Cytotoxic T cell (primary cell): ENCODE results near the genes APOL1 and EIF3D.

GRCh38 chr22:36052441-36052994 lies 23.9 kb upstream of the RBFOX2 start:
- PRO-cap, 2 experiments, result no peak in any of the 2 experiments

DNA sequence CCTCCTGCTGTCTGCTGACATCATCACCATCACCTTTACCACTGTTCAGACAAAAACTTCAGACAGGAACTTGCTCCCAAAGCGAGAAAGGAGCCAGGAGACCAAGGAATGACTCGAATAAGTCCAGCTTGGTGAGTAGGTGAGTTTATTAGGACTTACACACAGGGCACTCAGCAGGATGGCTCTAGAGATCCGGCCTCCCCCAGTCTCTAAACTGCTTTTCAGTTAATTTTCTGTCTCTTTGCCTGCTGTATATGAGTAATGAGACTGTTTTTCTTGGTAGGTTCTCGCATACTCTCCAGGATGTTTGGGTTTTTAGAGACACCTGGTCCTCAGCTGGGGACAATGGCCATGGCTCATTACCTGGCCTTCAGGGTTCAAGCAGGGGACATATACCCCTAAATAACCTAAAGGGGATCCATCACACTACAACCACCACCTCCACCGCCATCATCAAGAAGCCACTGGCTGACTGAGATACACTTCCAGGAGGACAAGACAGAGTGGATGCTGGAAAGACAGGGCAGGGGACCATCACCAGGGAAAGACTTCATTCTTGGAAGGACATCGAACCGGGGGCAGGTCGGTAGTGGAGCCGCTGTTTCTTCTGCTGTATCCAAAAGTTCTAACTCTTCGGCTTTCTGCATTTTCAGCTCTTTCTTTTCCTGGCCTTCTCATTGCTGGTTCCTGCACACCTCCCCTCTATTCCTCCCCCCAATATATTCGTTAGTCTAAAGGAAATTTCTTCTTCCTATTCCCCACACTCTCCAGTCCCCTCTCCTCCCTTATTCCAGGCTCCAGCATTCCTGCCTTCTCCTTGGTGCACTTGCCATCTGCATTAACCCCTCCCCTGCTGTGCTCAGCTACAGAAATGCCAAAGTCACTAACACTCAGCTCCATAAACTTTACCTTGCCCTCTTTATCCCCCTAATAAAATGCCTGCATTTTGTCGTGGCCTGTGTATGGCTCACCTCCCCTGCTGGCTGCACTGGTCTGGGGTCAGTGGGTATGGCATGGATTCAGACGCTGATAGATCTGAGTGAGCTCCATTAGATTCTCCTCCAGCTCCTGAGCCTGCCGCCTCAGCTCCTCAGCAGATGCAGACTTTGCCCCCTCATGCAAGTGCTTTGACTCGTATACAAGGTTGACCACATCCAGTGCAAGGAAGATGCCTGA lies 20.0 kb downstream of the APOL3 start:
- PRO-cap, 2 experiments, result no peak in any of the 2 experiments

DNA sequence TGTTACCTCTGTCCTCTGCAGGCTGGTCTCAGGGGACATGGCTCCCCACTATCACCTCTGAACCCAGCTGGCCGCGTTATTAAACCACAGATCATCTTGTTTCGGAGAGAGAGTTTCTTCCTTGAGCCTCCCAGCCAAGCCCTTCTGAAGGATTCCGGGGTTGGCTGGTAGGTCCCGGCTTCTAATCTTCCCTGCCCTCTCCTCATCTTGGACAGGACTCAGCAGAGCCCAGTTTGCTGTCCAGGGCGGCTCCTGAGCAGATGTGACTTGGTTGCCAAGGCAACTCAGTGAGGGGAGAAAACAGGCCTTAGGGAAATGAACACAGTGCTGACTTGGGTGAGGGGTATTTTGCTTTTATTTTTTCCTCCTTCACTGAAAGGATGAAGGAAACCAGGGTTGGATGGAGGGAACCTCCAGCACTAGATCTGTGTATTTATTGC lies 13.2 kb downstream of the APOL3 start:
- PRO-cap, 2 experiments, result peak in 2 of 2 experiments; most common minus-strand start position 75 of the sequence (in 2)

DNA sequence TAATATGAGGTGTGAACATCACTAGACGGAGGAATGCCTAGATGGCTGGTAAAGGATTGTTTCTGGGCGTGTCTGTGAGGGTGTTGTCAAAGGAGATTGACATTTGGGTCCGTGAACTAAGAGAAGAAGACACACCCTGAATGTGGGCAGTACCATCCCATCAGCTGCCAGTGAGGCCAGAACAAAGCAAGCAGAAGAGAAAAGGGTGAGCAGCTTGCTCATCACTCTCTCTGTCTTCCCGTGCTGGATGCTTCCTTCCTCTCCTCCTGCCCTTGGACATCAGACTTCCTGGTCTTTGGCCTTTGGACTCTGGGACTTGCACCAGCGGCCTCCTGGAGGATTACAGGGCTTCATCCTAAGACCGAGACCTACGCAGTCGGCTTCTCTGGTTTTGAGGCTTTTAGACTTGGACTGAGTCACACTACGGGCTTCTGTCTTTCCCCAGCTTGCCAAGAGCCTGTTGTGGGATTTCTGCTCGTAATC lies 18.8 kb upstream of the APOL4 start:
- PRO-cap, 2 experiments, result no peak in any of the 2 experiments

DNA sequence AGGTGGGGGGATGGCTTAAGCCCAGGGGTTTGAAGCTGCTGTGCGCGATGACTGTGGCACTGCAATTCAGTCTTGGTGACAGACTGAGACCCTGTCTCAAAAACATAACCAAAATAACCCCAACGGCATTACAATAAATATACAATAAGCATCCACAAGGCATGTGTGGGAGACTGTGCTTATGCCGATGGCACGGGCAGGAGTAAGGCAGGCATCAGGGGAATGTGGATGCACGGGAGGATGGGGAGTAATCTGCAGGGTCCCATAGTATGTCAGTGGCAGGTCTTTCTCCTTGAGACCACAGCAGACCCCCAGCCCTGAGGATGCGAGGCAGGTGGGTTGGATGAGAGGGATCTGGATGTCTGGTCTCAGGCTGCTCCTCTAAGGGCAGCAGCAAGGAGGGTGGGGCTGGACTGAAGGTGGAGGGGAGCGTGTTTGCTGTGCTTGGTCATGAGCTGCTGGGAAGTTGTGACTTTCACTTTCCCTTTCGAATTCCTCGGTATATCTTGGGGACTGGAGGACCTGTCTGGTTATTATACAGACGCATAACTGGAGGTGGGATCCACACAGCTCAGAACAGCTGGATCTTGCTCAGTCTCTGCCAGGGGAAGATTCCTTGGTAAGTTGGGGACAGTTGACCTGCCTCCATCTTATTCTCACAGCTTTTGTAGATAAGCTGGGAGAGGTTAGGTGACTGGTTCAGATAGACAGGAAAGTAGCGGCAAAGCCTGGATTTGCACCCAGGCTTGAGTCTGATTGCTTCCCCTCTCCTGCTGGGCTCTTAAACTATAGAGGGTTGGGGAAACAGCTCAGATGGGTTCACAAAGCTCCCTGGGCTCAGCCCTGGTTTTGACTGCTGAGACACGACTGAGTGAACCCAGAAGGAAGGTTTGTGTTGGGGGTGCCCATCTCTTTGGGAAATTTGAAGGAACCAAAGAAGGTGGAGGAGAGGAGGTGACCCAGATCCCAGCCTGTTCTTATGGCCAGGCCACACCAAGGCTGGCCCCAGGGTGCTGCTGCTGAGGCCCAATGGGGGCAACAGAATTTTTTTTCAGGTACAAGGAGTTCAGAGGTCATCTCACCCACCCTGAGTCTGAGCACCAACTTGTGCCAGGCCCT lies at the start of gene APOL1:
Gene APOL1, plus strand, starts transcription at position 533 of the 1,119 bp plus-strand sequence.
- PRO-cap, 2 experiments, result peak in 2 of 2 experiments; most common plus-strand start position 533 of the sequence (in 2); most common minus-strand start position 356 of the sequence (in 1)

GRCh38 chr22:36289904-36290203 lies 36.9 kb downstream of the APOL1 start:
- PRO-cap, 2 experiments, result peak in 1 of 2 experiments; most common minus-strand start chr22:36290009 (in 1)

DNA sequence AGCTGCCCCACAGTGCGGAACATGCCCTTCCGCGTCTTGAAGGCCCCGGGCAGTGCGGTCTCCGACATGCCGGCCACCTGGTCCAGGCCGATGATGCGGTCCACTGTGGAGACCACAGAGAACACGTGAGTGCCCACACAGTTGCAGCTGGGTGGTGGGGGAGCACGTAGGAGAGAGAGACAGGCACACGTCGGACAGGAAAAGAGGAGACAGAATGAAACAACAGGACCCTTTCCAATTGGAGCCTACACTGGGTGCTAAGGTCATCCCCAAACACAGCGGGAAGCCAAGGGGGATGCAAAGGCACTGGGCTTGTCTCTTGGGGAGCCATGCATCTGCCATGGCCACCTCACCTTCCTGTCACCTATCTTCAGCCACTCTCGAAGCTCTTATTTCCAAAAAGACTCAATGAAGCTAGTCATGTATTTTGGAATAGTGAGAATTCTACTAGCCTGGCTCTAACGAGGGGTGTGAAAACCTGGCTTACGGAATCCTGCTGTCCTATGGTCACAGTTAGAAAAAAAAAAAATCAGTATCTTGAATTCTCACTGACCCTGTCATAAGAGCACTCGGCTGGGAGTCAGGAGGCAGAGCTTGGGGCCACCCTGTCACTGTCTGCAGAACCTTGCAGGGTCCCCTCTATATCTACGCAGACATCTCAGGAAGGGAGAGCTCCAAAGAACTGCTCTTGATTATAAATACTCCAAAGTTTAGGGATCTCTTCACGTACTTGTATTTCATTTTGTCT lies 53.7 kb downstream of the APOL1 start:
- PRO-cap, 2 experiments, result no peak in any of the 2 experiments

DNA sequence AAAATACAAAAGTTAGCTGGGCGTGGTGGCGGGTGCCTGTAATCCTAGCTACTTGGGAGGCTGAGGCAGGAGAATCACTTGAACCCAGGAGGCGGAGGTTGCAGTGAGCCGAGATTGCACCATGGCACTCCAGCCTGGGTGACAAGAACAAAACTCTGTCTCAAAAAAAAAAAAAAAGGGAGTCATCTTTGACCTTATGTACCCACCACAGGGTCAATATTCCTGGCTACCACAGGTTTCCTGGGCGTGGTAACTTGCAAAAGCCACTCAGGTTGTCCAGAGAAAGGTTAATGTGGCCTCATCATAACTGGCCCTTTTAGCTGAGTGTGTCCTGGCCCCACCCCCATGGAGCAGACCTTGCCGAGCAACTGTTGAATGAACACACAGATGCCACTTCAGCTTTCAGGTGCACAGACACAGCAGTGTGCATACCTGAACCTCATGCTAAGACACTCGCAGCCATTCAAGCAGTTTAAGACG lies 54.8 kb downstream of the APOL1 start:
- PRO-cap, 2 experiments, result no peak in any of the 2 experiments

GRCh38 chr22:36321302-36321887 lies 66.4 kb downstream of the MYH9 start:
- PRO-cap, 2 experiments, result no peak in any of the 2 experiments

DNA sequence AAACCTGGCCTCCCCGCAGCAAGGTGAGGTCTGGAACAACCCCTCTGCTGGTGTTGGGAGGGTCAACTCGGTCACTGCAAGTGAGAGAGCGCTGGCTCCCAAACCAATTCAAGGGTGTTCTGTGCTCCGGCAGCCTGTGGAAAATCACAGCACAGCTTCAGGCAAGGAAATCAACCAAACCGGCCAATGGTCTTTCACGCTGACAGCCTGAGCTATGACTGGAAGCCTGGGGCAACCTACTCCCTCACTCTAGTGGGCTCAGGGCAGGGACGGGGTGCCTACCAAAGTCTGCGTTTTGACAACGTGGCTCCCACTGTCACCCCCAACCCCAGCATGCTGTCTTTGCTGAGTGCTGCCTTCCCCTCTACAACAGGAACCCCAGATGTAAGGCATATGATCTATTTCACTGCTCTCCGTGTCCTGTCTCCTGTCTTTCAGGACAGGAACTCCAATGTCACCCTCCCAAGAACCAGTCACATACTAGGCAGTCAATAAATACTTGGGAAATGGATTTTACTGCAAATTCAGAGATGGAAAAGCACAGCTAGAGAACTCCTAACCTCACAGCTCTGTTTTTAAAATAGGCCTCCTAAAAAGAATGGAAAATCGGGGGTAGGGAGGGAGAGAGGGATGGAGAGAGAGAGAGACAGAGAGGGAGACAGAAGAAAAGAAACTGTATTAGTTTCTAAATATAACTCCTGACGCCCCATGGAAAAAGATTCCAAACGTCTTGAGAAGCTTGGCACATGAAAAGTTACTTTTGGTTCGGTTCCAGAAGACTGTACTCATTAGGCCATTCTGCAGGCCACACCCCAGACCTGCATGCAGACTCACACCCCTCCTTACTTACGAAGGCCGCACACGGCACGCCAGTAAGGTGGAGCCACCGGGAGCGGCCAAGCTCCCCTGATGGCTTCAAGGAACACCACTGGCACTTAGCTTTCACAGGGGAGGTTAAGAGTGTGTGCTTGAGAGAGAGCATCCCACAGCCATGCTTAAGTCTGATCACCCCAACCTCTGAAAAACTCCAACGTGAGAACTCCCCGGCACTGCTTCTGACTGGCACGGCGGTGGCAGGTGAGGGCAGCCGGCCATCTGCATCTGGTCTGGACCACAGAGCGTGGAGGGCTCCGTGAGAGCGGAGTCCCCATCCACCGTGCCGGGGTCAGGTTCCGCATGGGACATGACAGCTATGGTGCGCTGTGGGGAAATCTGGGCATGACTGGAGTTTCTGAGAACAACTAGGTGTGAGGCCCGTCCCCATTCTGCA lies 62.8 kb downstream of the MYH9 start:
- PRO-cap, 2 experiments, result no peak in any of the 2 experiments

DNA sequence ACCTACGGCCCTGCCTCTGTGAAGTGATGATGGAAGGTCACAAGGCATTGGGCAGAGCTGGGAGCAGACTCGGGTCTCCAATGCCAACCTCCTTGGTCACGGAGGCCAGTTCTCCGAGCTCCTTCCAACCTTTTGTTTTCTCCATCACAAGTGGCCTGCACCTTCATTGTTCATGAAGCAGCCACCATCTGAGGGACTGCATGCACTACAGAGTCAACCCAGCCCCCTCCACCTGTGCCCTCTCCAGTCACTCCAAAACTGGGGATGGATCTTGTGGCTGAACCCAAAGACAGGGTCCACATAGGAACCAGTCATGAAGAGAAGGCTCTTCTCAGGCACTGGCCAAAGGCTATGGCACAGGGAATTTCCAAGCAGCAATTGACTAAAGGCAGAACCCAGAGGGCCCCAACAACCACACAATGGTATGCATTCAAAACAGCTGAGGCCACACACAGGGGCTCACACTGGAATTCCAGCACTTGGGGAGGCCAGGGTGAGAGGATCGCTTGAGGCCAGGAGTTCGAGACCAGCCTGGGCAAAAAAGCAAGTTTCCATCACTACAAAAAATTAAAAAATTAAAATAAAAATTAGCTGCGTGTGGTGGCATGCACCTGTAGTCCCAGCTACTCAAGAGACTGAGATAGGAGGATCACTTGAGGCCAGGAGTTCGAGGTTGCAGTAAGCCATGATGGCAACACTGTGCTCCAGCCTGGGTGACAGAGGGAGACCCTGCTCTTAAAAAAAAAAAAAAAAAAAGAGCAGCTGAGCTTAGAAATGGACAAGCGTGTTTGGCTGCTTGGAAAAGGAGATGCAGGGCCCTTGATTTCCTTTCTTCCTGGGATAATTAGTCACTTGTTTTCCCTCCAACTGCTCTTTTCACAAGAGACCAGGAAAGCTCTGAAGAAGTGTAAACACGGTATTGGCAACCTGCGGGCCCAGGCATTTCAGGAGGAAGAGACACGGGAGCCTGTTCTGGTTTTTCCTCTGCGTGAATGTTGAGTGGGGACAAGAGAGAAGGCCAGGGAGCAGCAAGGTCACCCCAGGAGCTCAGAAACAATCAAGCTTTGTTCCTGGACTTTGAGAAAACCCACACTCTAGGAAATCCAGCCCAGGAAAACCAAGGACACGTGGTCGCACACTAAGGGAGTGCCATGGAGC lies 44.6 kb downstream of the MYH9 start:
- PRO-cap, 2 experiments, result no peak in any of the 2 experiments

GRCh38 chr22:36384750-36385849 lies 2.7 kb downstream of the MYH9 start:
- PRO-cap, 2 experiments, result peak in 2 of 2 experiments; most common plus-strand start chr22:36385777 (in 2); most common minus-strand start chr22:36385645 (in 2)

DNA sequence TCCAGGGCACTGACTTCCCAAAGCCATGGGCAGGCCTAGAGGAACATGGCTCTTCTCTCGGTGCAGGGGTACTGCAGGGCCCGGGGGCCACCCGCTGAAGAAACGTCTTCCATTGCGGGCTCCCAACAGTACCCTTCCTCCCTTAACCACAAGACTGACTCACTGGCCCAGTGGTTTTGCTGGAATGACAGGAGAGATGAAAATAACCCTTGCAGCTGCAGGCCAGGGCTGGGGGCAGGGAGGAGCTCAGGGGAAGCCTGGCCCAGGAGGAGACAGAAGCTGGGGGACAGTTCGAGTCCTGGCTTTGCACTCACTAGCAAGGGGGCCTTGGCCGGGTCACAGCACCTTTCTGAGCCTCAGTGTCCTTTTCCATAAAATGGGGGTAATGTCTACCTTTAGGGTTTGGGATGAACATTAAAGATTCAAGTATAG lies 13.4 kb downstream of the TXN2 start:
- PRO-cap, 2 experiments, result no peak in any of the 2 experiments

DNA sequence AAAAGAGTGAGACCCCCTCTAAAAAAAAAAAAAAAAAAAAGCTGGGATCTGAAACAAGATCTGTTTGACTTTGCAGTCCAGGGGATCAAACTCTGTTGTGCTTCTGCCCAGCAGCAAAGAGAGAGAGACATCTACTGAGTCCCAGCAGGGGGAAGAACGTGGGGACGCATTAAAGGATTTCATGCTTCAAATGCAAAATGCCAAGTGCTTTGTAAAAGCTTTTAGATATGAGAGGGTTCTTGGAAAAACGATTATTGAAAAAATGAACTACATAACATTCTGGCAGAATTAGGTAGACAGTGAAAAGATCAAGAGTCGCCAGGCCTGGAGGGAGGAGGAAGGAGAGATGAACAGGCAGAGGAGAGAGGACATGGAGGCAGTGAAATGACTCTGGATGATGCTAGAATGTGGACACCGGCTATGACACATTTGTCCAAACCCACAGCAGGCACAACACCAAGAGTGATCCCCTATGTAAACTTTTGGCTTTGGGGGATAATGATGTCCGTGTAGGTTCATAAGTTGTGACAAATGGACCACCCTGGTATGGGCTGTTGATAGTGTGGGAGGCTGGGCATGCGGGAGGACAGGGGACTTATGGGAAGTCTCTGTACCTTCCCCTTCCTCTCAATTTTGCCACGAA lies 9.4 kb downstream of the TXN2 start:
- PRO-cap, 2 experiments, result no peak in any of the 2 experiments

GRCh38 chr22:36481848-36482340 lies 454 bp upstream of the TXN2 start:
- PRO-cap, 2 experiments, result peak in 2 of 2 experiments; most common plus-strand start chr22:36481958 (in 2); most common minus-strand start chr22:36481967 (in 2)

DNA sequence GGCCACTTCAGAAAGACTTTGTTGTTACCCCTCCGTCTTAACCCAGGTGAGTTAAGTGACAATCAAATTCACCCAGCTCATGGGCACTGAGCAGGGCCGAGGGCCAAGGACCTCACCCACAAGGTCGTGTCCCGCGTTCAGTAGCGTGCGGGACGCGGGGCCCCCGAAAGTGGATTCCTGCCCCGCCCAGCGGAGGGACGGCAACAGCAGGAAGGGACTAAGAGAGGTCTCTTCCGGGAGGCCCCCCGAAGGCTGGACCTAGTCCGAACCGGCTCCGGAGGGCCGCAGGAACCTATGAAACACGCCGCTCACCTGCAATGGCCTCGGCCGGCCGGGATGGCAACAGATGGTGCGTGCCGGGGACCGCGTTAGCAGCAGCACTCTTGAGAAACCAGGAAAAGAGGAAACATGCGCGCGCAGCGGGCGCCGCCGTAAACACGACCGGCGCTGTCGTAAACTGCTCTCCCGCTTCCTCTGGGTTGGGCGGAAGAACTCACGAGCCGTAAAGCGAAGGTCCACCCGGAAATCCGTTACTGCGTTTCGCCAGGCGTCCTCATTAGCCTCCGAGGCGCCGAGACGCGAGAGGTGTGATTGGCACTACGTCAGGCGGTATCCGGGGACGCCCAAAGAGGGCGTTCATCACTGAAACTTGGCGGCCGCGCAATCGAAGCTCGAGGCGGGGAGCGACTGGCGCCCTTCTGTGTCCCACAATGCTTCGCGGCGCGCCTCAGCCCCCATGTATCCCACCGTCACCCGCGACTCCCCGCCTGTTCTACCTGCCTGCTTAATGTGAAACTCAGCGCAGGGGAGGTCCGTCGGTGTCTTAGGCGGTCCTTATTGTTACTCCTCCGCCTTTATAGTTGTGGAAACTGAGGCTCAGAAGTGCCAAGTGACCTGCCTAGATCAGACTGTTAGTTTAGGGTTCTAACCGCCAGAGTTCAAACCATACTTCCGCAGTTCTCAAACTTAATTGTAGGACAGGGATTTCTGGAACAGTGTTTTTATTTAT lies at the start of gene EIF3D:
Gene EIF3D, minus strand, starts transcription at position 403 of the 1,009 bp plus-strand sequence.
- PRO-cap, 2 experiments, result peak in 2 of 2 experiments; most common plus-strand start position 766 of the sequence (in 2); most common minus-strand start position 410 of the sequence (in 2)

DNA sequence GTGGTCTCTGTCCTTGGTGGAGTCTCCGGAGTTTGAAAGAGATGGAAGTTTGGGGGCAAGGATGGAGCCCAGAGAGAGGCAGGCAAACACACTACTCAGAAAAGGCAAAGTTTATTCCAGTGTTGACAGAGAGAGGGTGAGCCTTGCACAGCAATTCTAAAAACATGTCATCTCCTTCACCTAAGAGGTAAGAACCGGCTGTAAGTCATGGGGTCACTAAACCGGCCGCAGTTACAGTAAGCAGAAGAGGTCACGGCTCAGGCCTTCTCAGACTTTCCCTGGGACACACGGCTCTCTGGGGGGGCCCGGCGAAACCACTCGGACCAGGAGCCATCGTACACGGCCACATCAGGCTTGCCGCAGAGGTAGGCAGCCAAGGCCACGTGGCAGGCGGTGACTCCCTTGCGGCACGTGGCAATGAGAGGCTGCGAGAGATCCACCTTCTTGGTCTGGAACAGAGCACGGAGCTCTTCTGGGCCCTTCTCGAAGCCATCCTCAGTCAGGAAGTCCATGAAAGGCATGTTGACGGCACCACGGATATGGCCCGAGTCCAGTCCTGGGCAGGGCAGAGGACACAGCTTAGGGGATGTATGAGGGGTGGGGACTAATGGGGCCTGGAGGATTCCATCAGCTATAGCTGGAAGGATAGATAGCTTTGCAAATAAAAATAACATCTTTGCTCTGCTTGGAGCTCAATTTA lies 3.3 kb upstream of the TEX33 start:
- PRO-cap, 2 experiments, result no peak in any of the 2 experiments

GRCh38 chr22:37018064-37018469 lies 1.2 kb downstream of the TST start:
- PRO-cap, 2 experiments, result no peak in any of the 2 experiments

GRCh38 chr22:37026272-37026919 lies 6.9 kb downstream of the MPST start:
- PRO-cap, 2 experiments, result no peak in any of the 2 experiments

GRCh38 chr22:37043544-37044495 lies 7.7 kb upstream of the KCTD17 start:
- PRO-cap, 2 experiments, result no peak in any of the 2 experiments